Placental epithelial cell (primary cell): ENCODE results near the gene NXNL2.

- CAGE, long polyA plus RNA = no peak
These were observed 18.9 kb upstream of the ISCA1 start for GRCh38 chr9:86300988-86301809.

DNA sequence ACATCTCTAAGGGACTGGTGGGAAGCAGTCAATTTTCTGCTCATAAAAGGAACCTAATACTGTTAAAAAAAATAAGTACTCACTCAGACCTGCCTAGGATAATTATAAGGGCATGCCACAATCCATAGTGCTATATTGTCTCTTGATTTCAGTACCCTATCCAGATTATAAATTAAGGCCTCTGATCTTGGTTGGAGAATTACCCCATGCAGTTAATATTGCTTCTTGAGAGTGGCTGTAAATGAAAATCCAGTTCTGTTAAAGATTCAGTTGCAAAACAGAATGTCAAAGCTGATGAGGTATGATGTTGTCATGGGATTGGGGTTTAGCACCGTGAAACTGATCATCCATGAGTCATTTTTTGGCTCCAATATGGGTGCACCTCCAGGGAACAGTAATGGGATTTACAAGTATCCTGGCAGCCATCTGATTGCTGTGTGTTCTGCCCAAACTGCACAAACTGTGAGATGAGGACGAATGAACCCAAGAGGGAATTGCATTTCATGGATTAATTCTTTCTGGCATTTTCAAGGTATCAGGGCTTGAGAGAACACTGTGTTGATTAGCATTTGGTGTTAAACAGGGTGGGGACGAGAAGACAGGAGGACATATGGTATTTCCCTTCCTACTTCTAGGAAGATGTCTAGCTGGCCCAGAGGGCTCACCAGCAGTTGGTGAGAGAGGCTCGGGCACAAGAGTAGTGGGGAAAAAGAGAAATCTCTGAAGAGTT is 214.8 kb downstream of the GAS1 start:
- CAGE, long polyA plus RNA = no peak

DNA sequence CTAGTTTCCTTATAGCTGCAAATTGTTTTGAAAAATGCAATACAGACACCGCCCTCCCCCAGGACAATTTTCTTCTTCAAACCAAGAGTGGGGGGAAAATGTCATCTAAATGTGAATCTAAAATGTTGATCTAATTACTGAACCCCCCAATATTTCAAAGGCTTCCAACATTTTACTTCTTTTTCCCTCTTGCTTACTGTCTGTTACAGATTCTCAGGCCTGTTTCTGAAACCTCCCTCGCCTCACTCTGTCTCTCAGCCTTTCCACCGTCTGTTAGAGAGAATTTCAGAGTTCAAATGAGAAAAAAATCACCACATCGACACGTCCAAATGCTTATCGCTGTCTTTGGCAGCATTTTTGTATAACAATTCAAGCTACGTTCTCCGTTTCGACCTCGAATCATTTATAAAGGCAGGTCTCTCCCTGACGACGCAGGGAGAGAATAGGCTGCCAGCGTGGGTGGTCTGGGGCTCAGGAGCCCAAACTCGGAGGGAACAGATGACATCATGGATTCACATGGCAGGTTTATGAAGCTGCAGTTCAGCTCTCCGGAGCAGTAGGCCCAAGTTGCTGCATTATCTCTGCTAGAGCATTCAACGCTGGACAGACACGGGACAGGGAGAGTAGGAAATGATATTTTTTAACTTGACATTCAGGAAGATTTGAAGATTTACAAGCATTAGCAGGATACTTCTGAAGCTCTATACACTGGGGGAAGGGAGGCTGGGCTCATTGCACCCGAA is 139.8 kb downstream of the GAS1 start:
- CAGE, long polyA plus RNA = no peak

- CAGE, long polyA plus RNA = no peak
These were observed 1.5 kb downstream of the GAS1 start for GRCh38 chr9:86945898-86946023.

- CAGE, long polyA plus RNA = no peak
These were observed 94.7 kb upstream of the GAS1 start for GRCh38 chr9:87041771-87042704.

DNA sequence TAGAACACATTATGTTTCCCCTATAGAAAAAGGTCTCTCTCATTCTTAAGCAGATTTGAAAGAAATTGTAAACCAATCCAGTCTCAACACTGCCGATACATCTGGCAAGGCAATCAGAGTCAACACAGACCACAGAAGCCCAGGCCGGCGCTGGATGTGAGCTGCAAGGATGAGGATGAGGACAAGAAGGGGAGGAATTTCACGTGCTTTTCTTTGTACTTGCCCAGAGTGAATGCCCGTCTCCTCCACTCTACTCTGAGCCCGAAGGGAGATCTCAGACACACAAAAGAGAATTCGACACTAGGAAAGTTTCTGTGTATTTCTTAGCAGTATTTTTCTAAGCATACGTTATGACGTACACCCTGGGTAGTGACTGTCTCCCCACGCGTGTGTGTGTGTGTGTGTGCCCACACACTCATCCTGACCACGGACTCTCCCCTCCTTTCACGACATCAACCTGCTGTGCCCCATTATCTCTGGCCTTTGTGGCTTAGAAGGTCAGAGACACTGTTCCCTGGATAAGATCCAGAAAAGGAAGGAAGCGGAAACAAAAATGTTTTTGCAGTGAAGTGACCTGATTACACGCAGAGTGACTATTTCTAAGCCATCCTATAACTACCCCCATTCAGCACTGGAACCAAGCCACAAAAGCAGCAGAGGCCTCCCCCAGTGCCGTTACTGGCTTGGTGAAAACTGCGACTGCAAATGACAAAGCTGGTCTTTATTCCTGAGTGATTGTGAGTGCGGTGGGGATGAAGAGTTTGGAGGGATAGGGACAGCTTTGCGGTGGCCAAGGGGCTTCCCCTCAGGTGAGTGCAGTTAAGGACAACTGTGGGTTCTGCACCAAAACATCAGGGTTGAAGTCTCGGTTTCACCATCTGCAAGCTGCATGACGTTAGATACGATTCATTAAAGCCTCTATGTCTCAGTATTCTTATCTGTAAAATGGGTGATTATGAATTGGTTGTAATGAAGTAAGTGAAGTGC is 227.2 kb upstream of the DAPK1 start:
- CAGE, long polyA plus RNA = no peak

DNA sequence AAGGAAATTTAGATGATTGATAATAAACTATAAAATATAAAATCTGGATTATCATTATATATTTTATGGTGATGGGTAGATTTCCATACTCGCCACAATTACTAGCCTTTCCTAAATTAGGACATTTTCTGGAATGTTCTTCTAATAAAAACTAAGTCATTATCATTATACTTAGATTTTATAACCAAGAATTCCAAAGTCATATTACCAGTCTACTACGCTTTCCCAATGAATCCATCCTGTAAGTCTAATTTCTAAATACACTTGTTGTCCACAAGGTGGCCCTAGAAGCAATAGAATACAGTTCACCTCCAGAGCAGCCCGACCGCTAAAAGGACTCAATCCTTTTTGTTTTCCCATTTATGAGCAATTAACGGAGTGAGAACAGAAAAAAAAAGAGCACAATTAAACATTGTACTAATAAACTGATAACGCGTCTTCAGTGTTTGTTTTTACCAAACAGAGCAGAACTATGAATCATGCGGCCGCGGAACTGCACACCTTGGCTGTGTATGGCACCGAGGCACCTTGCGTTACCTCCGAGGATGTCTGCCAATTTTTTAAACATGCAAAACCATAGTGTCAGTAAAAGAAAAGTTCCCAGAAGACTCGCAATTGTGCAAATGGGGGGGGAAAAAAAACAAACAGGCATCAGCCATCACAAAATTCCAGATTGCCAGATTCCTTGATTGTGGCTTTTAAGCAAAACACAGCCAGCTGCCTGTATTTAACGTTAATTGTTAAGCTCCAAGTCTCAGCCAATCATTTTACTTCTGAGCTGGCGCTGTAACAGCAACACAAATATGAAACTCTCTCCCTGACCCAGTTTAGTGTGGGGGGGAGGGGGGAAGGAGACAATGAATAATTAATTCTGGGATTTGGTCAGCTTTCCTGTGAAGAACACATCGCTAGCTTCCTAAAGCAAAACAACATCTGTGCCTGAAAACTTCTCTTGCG is 160.6 kb upstream of the DAPK1 start:
- CAGE, long polyA plus RNA = no peak

DNA sequence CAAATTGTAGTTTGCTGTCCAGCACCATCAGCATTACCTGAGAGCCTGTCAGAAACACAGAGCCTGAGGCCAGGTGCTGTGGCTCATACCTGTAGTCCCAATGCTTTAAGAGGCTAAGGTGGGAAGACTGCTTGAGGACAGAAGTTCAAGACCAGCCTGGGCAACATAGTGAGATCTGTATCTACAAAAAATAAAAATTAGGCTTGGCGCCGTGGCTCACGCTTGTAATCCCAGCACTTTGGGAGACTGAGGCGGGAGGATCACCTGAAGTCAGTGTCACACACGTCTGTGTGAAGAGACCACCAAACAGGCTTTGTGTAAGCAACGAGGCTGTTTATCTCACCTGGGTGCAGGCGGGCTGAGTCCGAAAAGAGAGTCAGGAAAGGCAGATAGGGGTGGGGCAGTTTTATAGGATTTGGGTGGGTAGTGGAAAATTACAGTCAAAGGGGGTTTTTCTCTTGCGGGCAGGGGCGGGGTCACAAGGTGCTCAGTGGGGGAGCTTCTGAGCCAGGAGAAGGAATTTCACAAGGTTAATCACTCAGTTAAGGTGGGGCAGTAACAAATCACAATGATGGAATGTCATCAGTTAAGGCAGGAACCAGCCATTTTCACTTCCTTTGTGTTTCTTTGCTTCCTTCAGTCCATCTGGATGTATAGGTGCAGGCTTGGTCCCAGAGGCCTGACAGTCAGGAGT is 89.7 kb upstream of the DAPK1 start:
- CAGE, long polyA plus RNA = no peak

DNA sequence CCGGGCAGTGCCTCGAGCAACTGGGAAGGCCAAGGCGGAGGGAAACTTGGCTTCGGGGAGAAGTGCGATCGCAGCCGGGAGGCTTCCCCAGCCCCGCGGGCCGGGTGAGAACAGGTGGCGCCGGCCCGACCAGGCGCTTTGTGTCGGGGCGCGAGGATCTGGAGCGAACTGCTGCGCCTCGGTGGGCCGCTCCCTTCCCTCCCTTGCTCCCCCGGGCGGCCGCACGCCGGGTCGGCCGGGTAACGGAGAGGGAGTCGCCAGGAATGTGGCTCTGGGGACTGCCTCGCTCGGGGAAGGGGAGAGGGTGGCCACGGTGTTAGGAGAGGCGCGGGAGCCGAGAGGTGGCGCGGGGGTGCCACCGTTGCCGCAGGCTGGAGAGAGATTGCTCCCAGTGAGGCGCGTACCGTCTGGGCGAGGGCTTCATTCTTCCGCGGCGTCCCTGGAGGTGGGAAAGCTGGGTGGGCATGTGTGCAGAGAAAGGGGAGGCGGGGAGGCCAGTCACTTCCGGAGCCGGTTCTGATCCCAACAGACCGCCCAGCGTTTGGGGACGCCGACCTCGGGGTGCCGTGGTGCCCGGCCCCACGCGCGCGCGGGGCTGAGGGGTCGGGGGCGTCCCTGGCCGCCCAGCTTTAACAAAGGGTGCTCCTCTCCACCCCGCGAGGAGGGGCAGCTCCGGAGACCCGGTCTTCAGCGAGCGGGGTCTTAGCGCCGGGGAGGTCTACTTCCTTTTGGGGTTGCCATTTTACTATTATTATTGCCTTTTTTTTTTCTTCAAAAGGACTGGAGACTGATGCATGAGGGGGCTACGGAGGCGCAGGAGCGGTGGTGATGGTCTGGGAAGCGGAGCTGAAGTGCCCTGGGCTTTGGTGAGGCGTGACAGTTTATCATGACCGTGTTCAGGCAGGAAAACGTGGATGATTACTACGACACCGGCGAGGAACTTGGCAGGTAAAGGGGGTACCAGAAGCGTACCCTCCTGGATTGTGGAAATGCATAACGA is 825 bp downstream of the DAPK1 start:
- CAGE, long polyA plus RNA = no peak

DNA sequence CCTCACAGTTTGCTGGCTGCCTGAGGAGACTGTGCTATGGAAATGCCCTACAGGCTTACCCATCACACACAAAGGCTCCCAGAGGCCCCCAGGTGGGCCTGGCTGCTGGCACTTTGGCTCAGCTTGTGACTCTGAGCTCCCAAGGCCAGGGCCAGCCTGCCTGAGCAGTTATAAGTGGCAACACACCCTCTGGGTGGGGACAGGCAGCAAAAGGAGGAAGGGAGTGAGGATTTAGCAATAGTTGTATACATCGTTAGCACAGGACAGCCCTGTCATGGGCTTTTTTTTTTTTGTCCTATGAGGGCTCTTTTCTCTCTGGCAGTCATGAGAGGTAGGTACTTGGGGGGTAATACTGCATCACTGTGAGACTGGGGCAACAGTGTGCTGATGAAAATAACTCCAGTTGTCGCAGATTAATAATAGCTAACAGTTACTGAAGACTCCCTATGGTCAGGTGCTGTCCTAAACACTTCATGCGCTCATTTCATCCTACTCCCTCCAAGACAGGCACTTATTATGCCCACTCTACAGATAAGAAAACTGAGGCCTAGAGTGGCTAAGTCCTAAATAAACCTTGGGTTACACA is 103.7 kb downstream of the DAPK1 start:
- CAGE, long polyA plus RNA = no peak

GRCh38 chr9:87613578-87614058 is 112.3 kb upstream of the CTSL start:
- CAGE, long polyA plus RNA = no peak

- CAGE, long polyA plus RNA = no peak
These were observed 39.8 kb upstream of the CTSL start for GRCh38 chr9:87686020-87686674.

- CAGE, long polyA plus RNA = no peak
These were observed 12.5 kb upstream of the CTSL start for GRCh38 chr9:87713276-87714009.

DNA sequence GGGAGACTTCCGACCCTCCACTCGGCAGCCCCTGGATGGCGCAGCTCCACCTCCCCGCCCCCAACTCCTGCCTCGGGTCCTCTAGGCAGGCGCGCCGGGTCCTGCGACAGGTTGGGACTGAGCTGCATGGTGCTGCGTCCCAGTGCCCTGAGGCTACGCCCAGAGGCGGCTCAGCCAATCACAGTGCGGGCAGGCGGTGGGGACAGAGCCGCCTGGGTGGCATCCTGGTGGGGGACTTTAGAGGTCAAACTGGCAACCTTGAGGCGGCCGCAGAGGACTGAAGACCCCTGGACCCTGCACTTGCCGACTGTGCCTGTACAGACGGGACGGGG is 45.3 kb downstream of the CTSL start:
- CAGE, long polyA plus RNA = no peak

- CAGE, long polyA plus RNA = no peak
These were observed 45.3 kb downstream of the SPATA31C2 start for GRCh38 chr9:88092792-88093530.

- CAGE, long polyA plus RNA = no peak
These were observed 218 bp upstream of the NXNL2 start for GRCh38 chr9:88534887-88535033.

- CAGE, long polyA plus RNA = no peak
These were observed at the start of gene NXNL2 for GRCh38 chr9:88535034-88535308. Gene NXNL2, plus strand, starts transcription at chr9:88535178.

DNA sequence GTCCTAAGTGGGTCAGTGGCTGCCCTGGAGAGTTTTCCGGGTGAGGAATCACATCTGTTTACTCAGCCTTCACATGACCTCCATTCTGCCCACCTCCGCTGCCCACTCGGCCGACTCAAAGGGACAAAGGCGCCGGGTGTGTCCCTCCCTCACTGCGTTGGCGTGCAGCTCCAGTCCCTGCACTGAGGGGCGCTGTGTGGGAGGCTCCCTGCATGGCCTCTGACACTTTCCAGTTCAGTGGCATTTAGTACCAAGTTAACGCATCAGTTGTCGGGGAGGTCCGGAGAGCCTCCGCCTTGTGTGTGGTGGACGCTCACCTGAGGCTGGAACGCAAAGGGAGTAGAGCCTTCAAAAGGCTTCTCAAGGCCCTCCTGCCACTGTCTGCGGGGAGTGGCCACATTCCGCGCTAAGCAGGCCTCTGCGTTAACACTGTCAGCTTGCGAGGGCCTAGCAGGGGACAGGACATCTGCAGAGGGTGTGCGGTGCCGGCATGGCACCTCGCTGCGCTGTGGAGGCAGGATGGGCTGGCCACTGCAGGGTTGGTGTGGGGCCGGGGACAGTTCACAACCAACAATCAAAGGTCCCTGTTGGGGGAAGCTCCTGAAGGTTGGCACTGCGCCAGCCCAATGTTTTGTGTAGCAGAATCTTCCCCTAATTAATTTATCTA is 171.6 kb downstream of the NXNL2 start:
- CAGE, long polyA plus RNA = no peak

DNA sequence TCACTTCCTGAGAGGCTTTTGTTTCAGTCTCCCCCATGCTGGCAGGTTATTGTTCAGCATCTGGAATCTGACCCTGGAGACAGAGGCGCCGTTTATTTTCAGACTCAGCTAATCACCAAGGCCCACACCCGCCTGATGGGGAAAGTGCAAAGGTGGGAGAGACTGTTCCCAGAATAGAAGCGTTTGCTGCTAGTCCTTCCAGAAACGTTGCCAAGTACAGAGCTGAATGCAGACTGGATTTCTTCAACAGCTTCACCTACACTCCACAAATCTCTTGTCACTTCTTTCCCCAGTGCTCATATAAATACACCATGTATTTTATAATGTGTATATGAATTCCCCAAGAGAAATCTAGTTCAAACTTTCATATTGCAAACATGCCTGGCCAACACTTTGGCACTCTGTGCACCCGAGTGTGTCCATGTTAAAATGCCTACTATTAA is 41.7 kb upstream of the S1PR3 start:
- CAGE, long polyA plus RNA = no peak

DNA sequence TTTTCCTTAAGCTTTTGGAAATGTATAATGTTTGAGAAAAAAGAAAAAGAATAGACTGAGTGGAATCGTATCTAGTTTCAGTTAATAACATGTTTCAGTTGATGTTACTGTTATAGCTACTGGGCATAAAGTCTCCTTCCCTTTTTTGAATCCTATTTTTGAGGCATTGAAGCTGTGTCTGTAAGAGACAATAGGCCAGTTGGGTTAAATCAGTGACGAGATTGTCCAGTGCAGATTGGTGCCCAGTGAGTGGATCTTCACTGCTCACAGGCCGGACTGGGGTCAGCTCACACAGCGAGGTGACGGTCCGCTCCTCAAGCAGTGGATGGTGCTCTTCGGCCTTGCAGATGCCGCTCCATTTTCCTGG is 2.3 kb downstream of the S1PR3 start:
- CAGE, long polyA plus RNA = no peak